ENCODE data around the genes RIC8B, TMEM263 and PWP1.

- RRBS, result no CpG with 5 or more reads among the region's 9 CpGs
Measured at GRCh38 chr12:106090946-106091834, 47.6 kb downstream of the NUAK1 start.

DNA sequence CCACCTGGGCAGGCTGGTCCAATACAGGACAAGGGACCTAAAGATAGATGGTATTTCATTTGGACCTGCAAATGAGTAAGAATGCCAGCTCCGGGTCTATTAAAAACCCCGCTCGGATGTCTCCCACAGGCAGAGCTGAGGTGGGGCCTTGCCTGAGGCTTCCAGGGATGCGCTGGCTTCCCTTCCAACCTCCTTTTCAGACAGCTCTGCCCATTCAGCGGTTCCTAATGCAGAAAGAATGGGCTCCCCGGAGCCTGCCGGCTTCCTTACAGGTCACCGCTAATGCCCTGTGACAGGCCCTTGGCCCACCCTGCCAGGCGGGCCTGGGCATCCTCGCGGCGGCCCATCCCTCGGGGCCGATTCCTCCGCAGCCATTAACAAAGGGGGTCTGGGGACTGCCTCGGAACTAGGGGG is 1.0 kb downstream of the CKAP4 start:
- RRBS, result no CpG with 5 or more reads among the region's 16 CpGs

DNA sequence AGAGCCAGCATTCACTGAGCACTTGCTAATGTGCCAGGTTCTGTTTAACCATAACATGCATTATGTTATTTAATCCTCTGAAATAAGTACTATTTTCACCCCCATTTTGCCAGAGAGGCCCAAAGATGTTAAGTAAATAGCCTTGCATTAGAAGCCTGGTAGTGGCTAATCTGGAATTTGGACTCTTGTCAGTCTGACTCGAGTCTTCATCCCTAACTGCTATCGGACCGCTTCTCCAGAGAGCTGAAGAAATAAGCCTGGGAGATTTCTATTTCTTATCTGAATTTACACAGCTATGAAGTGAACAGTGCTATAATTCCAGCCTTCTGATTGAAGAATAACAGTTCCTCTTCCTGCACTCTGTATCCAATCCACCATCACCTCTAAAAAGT is 2.1 kb downstream of the POLR3B start:
- RRBS, result no CpG with 5 or more reads among the region's 3 CpGs

GRCh38 chr12:106585800-106586358 is 3.1 kb downstream of the RFX4 start:
- RRBS, result 3% methylated on average over 27 of the region's 59 CpGs

- RRBS, result 2% methylated on average over 26 of the region's 68 CpGs
Measured at GRCh38 chr12:106586910-106587920, 4.4 kb downstream of the RFX4 start.

- RRBS, result no CpG with 5 or more reads among the region's 14 CpGs
Measured at GRCh38 chr12:106753370-106754311, 20.8 kb upstream of the RIC8B start.

- RRBS, result 2% methylated on average over 20 of the region's 71 CpGs
Measured at GRCh38 chr12:106774197-106775180, at the start of gene RIC8B. Gene RIC8B, plus strand, starts transcription at chr12:106774682.

- RRBS, result 2% methylated on average over 31 of the region's 95 CpGs
Measured at GRCh38 chr12:106955589-106956498, at the start of gene TMEM263. Gene TMEM263, plus strand, starts transcription at chr12:106955907.

GRCh38 chr12:107093735-107094123 is 380 bp upstream of the CRY1 start:
- RRBS, result 2% methylated on average over 16 of the region's 36 CpGs

GRCh38 chr12:107523861-107524707 is 161.5 kb upstream of the PWP1 start:
- RRBS, result no CpG with 5 or more reads among the region's 8 CpGs

DNA sequence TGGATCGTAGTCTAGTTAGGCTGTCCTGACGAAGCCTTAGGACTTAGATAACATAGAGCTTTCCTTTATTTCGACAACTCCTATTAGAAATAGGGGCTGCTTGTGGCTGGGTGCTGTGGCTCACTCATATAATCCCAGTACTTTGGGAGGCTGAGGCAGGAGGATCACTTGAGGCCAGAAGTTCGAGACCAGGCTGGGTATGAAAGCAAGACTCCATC is 145.1 kb upstream of the PWP1 start:
- RRBS, result no CpG with 5 or more reads among the region's 4 CpGs

GRCh38 chr12:107580911-107582228 is 104.2 kb upstream of the PWP1 start:
- RRBS, result 7% methylated on average over 19 of the region's 73 CpGs

GRCh38 chr12:107685379-107686457 is at the start of gene PWP1:
Gene PWP1, plus strand, starts transcription at chr12:107685799.
- RRBS, result 2% methylated on average over 6 of the region's 53 CpGs

DNA sequence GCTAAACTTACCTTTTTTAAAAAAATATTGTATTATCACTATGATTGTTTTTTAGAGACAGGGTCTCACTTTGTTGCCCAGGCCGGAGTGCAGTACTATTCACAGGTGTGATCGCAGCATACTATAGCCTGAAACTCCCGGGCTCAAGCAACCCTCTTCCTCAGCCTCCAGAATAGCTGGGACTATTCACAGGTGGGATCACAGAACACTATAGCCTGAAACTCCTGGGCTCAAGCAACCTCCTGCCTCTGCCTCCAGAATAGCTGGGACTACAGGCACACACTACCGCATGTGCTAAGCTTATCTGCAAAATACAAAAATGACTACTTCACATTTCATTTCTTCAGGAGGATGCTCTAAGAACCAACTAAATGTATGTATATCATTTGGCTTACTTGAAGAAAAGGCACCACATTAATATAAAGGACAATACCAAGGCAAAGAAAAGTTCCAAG is 10.1 kb downstream of the PRDM4 start:
- RRBS, result no CpG with 5 or more reads among the region's 4 CpGs

DNA sequence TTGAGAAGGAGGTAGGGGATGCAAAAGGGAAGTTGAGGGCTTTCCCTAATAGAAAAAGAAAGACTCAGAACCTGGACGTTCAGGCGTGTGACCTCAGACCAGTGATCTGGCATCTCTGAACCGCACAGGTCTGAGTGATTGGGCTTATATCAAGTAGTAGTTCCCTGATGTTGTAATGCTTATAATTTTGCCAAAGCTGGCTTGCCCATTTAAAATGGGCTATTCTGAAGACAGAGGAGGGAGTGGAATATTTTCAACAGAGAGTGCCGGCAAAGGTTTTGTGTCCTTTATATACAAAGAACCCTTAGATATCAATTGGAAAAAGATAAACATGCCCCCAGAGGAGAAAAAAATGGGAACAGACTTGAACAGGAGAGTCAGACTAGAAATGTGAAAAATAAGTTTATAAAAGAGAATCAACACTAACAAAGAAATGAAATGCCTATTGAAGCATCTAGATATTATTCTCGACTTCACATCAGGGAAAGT is 1.1 kb downstream of the CMKLR1 start:
- RRBS, result no CpG with 5 or more reads among the region's 5 CpGs

GRCh38 chr12:108340096-108340504 is 989 bp upstream of the CMKLR1 start:
- RRBS, result no CpG with 5 or more reads among the region's 9 CpGs

- RRBS, result no CpG with 5 or more reads among the region's 15 CpGs
Measured at GRCh38 chr12:108561360-108561709, 362 bp upstream of the SART3 start.

DNA sequence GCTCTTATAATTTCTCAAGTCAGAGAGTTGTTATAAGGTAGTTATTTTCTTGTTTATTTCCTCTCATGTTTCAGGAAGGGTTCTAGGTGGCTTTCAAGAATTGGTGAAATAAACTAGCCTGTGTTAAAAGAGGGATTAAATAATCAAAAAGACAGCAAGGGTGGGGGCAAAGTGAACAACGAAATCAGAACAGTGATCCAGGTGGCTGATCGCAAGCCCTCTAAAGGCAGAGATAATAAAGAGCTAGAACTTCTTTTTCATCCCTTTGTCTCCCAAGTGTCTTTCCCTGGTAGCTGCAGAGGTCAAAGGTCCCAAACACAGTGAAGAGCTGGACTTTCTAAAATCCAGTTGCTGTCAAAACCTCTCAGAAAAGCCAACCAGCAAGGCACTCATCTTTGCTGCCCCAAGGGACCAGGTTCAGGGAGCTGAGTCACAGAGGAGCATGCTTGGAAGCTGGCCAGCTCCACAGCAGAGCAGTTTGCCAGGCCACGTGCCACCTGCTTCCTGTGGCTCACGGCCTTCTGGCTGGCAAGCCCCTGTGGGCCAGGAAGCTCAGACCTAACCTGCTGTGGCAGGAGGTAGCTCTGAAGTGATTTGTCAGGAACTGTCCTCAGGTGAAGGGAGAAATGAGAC is 3.4 kb downstream of the ISCU start:
- RRBS, result no CpG with 5 or more reads among the region's 4 CpGs

DNA sequence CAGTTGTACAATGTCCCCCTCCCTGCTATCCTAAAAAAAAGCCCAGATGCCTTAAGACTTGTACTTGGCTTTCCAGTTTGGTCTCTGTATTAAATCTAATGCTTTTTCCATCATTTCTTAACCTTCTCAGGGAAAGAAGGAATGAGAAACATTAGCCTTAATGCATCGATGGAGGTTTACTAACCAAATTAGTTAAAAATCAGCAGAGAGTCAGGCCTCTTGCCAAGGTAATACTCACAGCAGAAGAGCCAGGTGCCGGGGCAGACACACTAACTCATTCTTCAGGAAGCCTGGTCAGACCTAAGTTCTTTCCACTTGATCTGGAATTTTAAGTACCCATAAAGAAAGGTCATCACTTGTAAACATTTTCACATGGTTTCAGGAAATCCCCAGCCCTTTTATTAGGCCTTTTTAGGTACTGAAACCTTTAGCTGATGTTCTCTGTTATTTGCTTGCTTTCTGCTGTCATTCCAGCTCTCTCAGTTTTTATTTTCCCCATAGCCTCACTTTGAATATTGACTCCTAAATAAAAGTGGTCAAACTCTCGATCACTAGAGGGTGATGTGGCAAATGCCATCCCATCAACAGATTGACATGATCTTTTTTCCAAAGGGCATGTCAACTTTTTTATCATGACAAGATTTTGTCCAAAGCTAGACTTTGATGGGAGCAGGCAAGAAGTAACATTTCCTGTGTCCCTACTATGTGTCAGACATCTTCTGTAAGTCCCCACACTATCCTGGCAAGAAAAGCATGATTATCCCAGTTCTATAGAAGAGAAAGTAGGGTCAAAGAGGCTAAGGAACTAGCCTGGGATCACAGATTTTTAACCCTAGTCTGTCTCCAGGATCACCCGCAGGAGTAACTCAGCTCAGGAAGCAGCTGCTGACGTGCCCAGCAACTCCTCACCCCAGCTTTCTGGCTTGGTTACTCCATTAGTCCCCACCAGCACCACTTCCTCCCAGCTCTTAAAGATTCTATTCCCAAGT is 5.7 kb downstream of the ISCU start:
- RRBS, result no CpG with 5 or more reads among the region's 5 CpGs